ENCODE data around the genes IL26 and YEATS4.

GRCh38 chr12:63960096-63960448, 115.6 kb downstream of the SRGAP1 start:
- PRO-cap = no peak
CAGE:
- cytosol, long polyA plus RNA = no peak
- long polyA plus RNA = no peak
- nucleus, long polyA plus RNA = no peak

DNA sequence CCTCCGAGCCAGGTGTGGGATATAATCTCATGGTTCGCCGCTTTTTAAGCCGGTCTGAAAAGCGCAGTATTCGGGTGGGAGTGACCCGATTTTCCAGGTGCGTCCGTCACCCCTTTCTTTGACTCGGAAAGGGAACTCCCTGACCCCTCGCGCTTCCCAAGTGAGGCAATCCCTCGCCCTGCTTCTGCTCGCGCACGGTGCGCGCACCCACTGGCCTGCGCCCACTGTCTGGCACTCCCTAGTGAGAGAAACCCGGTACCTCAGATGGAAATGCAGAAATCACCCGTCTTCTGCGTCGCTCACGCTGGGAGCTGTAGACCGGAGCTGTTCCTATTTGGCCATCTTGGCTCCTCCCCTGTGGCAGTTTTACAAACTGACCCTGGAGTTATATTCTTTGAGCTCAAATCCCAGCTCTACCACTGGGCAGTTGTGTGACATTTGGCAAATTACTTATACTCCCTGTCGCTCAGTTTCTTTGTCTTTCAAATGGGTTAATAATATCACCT, 71.0 kb upstream of the KICS2 start:
- PRO-cap = no peak
CAGE:
- cytosol, long polyA plus RNA = no peak
- long polyA plus RNA = no peak
- nucleus, long polyA plus RNA = no peak

- PRO-cap = no peak
CAGE:
- cytosol, long polyA plus RNA = no peak
- long polyA plus RNA = no peak
- nucleus, long polyA plus RNA = no peak
These were observed 831 bp downstream of the TBK1 start for GRCh38 chr12:64452686-64453216.

DNA sequence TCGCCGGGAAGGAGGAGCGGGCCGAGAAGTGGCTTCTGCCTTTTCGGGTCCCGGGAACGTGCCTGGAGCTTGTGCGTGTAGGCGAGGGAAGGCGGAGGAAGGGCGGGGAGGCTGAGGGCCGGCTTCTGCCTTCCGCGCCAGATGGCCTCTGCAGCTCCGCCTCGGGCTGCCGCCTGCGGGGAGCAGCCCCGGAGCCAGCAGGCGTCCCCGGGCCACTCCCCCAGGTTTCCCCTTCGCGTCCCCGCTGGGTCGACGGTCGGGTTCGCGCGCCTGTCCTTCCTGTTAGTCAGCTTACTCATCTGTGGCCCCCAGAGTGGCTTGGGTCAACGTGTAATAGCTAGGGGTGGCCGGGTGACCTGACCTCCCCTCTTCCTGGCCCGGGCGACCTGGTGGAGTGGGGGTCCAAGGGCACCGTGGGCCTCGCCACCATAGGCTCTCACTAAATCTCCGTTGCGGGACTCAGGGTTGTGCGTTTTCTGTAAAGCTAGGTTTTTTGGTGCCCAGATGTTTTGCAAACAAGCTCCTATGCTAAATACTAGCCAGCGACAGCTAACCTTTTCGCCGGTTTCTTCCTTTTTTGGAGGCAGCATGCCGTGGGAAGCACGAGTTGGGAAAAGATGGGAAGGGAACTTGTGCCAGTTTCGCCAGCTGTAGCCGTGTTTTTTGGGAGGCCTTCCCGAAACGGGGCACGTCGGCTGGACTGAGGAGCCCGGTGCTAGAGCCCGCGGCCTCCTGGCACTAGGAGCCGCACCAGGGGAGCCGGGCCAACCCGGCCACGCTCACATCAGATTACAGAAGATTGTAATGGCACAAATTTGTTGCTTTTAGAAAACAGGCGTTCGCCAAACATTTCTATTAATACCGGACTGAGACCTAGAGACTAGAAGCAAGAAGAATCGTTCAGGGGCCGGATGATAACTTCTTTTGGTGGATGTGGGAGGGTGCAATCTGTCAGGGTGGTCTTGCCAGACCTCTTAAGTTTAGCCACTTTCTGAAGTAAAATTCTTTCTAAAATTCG, 865 bp downstream of the RASSF3 start:
- PRO-cap = no peak
CAGE:
- cytosol, long polyA plus RNA = no peak
- long polyA plus RNA = no peak
- nucleus, long polyA plus RNA = no peak

DNA sequence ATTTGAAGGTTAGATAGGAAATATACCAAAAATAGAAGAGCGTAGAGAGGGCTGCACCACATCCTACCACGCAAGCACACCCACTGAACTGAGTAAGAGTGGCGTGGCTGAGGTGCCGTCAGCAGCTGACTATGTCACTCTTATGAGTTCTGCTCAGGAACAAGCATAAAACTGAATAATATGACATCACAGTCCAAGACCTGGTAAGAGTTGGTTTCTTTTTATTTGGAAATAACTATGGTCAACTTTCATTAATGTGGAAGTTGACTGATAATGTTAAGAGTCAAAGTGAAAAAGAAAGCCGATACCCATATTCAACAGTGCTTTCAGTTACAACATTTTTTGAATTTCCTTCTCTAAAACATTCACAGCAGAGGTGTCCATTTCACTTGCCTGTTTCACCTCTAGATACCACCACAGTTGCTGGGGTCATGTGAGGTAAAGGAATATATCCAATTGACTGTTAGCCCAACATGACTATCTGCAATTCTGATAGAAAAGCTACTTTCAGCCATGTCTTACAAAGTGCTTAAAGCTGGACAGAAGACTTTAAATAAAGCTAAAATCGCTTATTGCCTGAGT, 44.6 kb downstream of the GNS start:
- PRO-cap = no peak
CAGE:
- cytosol, long polyA plus RNA = no peak
- long polyA plus RNA = no peak
- nucleus, long polyA plus RNA = no peak

DNA sequence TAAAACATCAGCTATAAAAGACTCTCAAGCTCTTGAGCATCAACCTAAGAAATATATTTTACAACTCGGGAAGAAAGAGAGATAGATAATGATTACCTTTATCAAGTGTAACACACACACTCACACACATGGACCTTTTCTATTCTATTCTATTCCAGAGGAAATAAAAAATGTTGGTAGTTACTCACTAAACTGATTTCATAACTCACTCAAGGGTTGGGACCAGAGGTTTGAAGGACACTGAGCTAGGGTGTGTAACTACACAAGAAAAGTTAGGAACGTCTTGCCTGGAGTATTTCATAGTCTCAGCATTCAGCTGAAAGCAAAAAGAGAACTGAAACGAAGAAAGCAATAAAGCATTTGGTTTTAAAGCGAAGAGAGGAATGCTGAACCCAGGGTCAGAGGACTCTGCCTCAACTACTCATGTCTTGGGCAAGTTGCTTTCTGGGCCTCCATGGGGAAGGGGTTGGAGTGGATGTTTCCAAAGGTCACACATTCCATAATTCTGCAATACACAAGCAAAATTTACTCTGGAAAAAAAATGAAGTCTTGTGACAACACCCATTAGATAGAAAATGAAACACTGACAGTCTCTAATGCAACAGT, 1.5 kb downstream of the GNS start:
- PRO-cap = no peak
CAGE:
- cytosol, long polyA plus RNA = no peak
- long polyA plus RNA = no peak
- nucleus, long polyA plus RNA = no peak

DNA sequence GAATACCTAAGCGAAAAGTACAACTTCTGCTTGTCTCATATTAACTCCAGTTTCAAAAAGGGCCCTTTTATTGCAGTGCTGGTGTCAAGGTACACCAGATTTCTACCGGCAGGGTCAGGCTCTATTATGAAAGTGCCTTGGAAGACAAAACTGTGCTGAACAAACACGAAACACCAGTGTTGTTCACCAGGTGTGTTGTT, 20.1 kb upstream of the GNS start:
- PRO-cap = no peak
CAGE:
- cytosol, long polyA plus RNA = no peak
- long polyA plus RNA = no peak
- nucleus, long polyA plus RNA = no peak

- PRO-cap = no peak
CAGE:
- cytosol, long polyA plus RNA = no peak
- long polyA plus RNA = no peak
- nucleus, long polyA plus RNA = no peak
These were observed 1.9 kb upstream of the LLPH start for GRCh38 chr12:66132366-66132941.

DNA sequence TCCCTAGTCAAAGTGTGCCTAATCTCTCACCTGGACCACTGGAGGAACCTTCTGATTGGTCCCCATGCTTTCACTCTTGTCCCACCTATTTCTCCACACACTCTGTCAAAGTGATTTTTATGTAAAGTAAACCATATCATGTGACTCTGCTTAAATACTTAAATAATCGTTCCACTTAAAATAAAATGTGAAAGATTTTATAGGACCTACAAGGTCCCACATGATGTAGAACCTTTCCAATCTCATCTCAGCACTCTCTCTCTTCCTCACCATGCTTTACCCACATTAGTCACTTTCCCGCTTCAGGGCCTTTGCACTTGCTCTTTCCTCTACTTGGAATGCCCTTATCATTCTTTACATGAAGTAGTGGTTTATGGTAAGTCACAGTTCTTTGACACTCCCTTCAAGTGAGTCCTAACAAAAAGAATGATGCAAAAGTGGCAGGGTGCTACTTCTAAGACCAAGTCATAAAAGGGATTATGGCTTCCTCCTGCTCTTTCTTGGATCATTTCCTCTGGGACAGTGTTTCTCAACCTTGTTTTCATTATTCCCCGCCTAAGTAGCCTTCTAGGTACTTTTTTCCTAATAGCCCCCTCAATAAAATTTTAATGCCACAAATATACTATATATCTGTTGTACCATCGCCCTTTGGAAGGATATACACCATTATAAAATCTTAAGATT, 13.2 kb downstream of the TMBIM4 start:
- PRO-cap = no peak
CAGE:
- cytosol, long polyA plus RNA = no peak
- long polyA plus RNA = no peak
- nucleus, long polyA plus RNA = no peak

- PRO-cap = no peak
CAGE:
- cytosol, long polyA plus RNA = no peak
- long polyA plus RNA = no peak
- nucleus, long polyA plus RNA = no peak
These were observed 47.3 kb downstream of the IRAK3 start for GRCh38 chr12:66236138-66236969.

GRCh38 chr12:66286034-66286381, 16.3 kb upstream of the HELB start:
- PRO-cap = no peak
CAGE:
- cytosol, long polyA plus RNA = no peak
- long polyA plus RNA = no peak
- nucleus, long polyA plus RNA = no peak

DNA sequence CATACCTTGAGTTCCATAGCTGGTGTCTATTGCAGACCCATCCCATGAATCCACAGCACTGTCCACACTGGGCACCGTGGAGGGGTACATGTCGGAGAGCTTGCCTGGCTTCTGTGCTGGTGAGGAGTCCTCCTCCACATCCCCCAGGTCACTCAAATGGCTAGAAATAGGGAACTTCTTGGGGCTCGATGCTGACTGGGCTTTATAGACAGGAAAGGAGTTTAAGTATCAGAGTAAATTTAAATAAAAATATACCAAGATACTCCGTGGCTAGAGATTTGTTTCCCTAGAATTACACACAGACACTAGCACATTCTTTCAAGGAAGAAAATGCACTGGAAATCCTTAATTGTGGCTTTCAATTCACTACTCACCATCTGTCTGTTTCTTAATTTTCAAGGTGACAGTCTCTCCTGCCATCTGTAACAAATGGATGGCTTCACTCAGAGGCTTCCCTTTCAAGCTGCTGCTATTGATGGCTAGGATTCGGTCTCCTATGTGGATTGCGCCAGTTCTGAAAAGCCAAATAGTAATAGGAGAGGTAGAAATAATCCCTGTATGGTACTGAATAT, 90.1 kb downstream of the HELB start:
- PRO-cap = no peak
CAGE:
- cytosol, long polyA plus RNA = no peak
- long polyA plus RNA = no peak
- nucleus, long polyA plus RNA = no peak

- PRO-cap = no peak
CAGE:
- cytosol, long polyA plus RNA = no peak
- long polyA plus RNA = no peak
- nucleus, long polyA plus RNA = no peak
These were observed 21.4 kb downstream of the CAND1 start for GRCh38 chr12:67290580-67290916.

DNA sequence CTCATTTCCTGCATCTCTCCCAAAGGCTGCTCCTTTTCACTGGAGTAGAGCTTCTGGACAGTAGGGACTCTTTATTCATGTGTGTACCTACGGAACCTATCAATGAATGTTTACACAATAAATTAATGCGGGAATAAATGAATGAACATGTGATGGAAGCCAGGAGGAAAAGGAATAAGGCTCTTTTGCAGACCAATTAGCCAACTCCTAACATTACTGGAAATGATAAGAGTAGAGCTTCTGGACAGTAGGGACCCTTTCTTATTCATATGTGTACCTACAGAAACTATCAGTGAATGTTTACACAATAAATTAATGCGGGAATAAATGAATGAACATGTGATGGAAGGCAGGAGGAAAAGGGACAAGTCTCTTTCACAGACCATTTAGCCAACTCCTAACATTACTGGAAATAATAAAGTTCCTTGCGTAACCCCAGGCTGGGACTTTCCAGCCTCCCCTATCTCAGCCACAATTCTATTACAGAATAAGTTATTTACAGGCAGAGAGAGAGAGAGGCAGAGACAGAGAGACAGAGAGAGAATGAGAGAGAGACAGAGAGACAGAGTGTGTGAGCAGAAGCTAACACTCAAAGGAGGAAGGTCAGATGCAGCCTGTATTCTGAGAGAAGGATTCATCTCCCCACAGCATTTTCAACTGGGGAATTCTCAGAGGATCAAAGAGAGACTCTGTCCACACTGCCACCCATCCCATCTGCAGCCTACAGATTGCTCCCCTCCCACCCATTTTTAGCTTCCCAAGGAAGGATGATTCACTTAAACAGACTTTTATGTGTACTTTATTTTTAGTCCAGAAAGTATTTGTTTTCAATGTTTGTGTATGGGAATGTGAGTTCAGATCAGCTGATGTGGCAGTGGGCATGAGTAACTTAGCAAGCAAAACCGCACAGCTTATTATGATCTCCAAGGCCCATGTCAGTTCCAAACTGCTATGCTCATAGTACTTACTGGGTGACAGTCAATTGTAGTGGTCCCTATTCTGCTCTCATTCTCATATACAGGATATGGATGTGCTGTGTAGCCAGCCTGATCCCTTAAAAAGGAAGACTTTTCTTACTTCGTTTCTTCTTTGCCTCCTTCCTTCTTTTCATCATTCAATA, 165.6 kb downstream of the CAND1 start:
- PRO-cap = no peak
CAGE:
- cytosol, long polyA plus RNA = no peak
- long polyA plus RNA = no peak
- nucleus, long polyA plus RNA = no peak

DNA sequence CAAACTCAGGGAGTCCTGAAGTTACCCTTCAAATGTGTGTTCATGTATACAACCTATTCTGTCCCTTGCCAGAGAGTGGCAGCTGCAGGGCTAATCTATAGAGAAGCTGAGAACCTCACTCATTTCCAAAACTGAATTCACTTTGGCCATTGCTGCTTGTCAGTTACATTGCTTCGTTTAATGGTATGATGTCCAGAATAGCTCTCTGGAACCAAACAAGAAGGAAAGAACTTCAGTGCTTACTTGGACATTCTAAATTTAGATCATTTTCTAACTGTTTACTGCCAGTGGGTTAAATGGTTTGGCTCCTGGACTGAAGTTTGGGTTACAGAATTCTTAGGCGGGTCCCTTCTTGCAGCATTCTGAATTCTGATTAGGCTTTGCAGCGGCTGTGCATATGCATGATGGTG, 148.6 kb downstream of the DYRK2 start:
- PRO-cap = no peak
CAGE:
- cytosol, long polyA plus RNA = no peak
- long polyA plus RNA = no peak
- nucleus, long polyA plus RNA = no peak

DNA sequence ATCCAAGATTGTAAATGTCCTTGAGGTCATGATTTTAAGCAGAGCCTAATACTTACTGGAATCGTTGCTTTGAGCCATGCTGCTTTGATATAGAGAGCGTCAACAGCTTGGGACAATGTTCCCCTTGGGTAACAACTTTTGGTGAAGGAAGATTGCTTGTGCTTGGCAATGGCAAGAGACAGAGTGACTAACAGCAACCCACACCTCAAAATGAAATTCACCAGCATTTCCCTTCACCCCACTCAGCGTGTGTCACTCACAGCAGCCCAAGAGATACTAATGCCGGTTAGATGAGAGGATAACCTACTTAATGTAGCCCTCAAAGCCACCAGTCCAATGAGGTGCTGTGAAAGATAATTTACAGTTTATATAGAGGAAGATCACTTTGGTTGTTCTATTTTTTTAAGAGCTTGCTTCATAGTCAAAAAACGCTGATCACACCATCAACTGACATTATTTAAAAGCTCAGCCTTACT, at the start of gene IL26:
Gene IL26 (minus strand): TSS at position 281 of the 476 bp plus-strand sequence.
- PRO-cap = no peak
CAGE:
- cytosol, long polyA plus RNA = no peak
- long polyA plus RNA = no peak
- nucleus, long polyA plus RNA = no peak

- PRO-cap = no peak
CAGE:
- cytosol, long polyA plus RNA = no peak
- long polyA plus RNA = no peak
- nucleus, long polyA plus RNA = no peak
These were observed 48.1 kb downstream of the MDM2 start for GRCh38 chr12:68855945-68856519.

- PRO-cap = no peak
CAGE:
- cytosol, long polyA plus RNA = no peak
- long polyA plus RNA = no peak
- nucleus, long polyA plus RNA = no peak
These were observed 27.1 kb downstream of the CPSF6 start for GRCh38 chr12:69266441-69266935.

DNA sequence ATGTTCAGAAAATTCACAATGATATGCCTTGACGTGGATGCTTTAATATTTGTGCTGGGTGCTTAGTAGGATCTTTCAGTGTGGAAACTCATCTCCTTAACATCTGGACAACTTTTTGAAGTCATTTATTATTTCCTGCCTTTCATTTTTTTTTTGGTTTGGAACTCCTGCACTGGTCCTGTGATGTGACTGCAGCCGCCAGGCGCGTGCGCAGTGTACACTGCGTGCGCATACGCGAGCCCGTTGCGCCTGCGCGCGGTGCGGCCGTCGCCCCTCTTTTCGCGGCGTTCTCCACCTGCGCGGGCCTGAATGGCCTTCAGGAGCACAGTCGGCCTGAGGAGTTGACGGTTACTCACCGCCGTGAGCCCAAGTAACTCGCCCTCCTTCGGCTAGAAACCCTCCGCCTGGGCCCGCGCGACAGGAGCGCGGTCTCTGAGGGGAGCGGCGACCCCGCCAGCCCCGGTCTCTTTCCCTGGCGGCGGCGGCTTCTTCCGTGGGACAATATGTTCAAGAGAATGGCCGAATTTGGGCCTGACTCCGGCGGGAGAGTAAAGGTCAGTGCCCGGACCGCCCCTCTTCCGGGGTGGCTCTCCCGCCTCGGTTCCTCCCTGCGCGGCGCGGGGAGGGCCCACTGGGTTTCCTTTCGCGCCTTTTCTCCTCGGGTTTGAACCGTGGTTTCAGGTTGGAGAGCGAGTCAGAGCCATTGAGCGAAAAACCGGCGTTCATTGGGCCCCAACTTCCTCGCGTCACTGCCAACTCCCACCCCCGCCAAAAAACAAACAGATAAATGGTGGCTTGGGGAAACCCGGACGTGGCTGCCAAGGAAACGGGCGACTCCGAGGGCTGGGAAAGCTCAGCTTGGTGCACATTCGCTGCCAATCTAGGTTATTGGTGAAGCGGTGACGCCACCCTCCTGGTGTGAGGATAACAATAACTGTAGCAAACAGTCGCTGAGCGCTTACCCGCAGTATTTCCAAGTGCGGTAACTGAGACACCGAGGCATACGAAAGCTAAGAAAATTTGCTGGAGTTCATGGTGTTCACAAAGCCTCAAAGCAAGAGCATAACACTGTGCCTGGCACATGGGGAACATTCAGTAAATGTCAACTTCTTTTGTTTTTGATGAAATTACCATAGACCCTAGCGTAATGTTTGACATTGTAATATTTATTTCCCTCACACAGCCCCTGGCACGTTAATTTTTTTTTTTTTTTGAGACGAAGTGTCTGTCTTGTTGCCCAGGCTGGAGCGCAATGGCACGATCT, at the start of gene YEATS4:
Gene YEATS4 (plus strand): TSS at position 274 of the 1,264 bp plus-strand sequence.
- PRO-cap = bidirectional peak, plus-strand start at position 264 of the sequence, minus-strand start at position 210 of the sequence; bidirectional peak, plus-strand start at position 782 of the sequence, minus-strand start at position 580 of the sequence
CAGE:
- cytosol, long polyA plus RNA = no peak
- long polyA plus RNA = no peak
- nucleus, long polyA plus RNA = no peak

DNA sequence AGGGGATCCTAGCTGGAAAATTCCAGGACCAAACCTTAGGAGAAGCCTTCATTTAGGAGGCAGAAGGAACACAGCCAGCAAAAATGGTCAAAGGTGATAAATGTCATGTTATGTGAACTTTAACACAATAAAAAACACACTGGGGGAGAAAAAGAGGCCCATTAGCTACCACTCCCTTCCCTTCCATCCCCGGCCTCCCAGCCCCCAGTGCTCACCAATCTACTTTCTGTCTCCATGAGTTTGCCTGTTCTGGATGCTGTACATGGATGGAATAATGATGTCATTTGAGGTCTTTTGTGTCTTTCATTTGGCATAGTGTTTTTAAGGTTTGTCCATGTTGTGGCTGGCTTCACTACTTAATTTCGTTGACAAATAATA, 49.6 kb upstream of the FRS2 start:
- PRO-cap = no peak
CAGE:
- cytosol, long polyA plus RNA = no peak
- long polyA plus RNA = no peak
- nucleus, long polyA plus RNA = no peak